Endothelial cell (in vitro differentiated cells): ENCODE results near the genes LHX6, PTGS1 and OR1Q1.

DNA sequence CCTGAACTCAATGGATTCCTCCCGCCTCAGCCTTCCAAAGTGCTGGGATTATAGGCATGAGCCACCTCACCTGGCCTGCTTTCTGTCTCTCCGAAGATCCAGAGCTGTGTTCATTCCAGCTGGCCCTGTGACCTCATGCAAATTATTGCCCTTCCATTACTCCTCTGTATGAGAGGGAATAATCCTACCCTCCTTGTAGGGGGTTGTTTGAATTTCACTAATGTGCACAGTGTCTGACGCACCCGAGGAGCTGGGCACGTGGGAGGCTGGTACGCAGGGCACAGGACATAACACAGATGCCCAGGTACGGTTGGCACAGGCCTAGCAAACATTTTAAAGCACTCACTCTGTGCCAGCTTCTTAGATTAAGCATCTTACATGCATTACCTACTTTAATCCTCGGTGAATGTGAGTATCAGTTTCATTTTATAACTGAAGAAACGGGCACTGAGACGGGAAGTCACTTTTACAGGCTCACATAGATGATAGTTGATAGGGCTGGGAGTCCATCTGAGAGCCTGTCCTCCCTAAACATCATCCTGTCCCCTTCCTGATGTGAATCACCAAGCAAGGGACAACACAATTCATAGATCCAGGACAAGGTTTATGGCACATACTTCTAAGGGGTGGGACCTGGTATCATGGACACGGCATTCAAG lies 20.3 kb downstream of the GSN start:
- PRO-cap = no peak

GRCh38 chr9:121289858-121289986 lies 21.8 kb downstream of the GSN start:
- PRO-cap = no peak

GRCh38 chr9:121295103-121295865 lies 27.3 kb downstream of the GSN start:
- PRO-cap = no peak

- PRO-cap = no peak
Measured at GRCh38 chr9:121313526-121314094, 45.6 kb downstream of the GSN start.

DNA sequence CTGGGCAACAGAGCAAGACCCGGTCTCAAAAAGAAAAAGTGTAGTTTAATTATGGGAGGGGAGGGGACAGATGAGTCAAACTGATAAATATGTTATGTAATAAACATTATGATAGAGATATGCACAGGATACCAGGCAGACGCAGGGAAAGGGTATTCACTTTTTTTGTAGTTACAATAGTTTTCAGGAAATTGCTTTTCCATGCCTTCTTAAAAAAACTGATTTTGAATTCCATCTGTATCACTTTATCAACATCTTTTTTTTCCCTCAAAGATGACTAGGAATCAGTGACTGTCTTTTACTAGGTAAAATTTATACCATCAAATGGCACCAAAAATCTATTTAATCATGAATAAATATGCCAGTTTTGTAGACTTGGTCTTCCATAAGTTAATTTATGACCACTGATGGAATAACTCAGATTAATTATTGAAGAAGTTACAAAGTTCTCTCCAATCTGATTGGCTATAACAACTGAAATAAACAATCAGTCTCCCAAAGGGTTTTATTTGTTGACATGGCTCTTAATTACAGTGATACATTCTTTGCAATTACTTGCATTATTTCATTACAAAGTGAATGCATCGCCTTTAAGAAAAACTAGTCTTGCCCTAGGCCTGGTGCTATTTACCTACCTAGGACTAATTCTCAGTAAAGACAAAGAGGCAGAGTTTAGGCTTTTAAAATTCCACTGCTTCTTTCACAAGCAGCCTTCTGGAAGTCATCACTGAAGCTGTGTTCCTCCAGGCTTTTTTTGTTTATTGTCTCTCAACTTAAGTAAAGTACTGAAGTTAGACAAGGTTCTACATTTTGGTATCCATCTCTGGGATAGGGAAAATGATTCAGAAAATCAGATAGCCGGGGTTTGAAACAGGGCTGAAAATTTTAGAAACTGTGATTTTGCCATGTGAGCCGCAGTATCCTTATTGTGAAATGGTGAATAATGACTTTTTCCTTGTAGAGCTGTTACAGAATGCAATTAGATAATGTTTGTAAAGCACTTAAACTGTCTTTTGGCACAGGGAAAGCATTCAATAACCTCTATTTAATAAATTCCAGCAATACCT lies 2.7 kb downstream of the STOM start:
- PRO-cap = no peak

DNA sequence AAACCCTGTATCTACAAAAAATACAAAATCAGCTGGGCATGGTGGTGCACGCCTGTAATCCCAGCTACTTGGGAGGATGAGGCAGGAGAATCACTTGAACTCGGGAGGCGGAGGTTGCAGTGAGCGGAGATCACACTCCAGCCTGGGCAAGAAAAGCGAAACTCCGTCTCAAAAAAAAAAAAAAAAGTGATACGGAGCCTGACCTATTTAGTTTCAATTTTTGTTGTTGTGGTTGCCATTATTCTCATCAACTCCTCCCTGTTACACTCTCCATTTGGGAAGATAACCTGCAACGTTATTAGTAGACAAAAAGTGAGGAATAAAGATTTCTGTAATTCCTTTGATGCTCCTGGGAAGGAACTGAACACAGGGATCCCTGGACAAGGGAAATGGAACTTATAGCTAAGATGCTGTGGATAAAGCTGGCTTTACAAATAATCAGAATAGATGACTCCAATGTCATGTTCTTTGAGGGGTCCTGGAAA lies 1.2 kb downstream of the STOM start:
- PRO-cap = no peak

- PRO-cap = unidirectional peak, plus-strand start at chr9:121599539
Measured at GRCh38 chr9:121599237-121599917, 52.1 kb upstream of the DAB2IP start.

- PRO-cap = no peak
Measured at GRCh38 chr9:121613036-121613596, 38.3 kb upstream of the DAB2IP start.

- PRO-cap = no peak
Measured at GRCh38 chr9:121660283-121660797, 8.9 kb downstream of the DAB2IP start.

DNA sequence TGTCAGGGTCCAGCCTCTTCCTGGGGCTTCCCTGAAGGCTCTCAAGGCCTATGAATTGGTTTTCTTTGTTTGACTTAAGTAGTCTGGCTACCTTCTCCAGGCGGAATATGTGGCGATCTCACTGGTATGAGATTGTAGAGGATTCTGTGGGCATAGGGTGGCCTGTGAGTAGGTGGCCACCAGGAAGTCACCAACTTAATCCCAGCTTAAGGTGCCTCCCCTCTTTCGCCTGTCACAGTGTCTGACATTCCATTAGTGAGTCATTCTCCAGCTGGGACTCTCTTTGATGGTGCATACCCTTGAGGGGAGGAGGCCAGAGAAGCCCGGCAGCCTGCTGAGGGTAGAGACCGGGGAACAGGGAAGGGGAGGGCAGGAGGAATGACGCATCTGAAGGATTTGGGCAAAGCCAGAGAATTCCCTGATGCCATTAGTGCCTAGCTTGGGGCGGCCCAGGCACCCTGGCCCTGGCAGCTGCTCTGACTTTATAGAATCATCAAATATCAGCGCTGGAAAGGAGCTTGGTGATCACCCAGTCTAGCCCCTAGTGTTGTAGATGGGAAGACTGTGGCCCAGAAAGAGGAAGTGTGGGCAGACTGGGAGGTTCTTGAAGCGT lies 41.2 kb downstream of the DAB2IP start:
- PRO-cap = no peak

- PRO-cap = no peak
Measured at GRCh38 chr9:121720073-121720906, 68.9 kb downstream of the DAB2IP start.

GRCh38 chr9:121750671-121751100 lies 99.3 kb downstream of the DAB2IP start:
- PRO-cap = no peak

DNA sequence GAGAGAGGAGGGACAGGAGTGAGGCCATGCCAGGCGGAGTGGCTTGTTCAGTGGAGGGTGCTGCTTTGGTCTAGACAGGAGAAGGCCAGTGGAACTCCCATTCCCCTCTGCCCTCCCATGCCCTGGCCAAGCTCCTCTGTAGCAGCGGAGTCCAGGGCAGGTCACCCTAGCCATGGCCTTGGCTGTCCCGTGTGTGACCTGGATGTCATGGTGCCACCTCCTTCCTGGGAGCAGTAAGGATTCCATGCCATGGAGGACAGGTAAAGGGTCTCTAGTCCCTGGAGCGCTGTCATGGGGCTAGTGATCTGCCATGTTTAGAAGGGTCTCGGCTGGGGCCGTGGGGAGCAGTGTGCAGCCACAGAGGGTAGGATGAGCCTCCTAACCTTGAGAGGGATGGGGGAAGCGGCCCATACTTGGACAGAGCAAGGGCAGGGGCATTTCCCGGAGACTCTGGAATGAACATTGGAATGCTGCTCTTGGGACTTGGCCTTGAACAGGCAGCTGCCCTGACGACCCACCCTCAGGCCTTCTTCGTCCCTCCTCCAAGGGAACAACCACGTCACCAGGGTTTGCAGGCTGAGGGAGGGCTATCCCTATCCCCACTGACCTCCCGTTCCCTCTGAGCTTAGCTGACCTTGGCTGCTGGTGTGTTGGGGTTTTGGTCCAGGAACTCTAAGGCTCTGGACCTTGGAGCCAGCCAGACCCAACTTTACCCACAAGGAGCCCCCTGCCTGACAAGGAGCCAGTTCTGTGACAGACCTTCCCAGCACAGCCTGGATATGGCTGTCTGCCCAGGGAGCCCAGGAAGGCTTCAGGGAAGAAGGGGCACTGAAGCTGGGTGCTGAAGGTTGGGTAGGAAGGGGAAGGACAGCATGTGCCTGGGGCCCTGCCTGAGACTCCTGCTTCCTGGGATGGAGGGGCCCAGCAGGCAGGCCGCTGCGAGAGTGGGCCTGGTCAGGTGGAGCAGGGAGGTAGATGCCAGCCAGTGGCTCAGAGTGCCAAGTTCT lies 100.6 kb downstream of the DAB2IP start:
- PRO-cap = no peak

GRCh38 chr9:121763465-121763893 lies 112.0 kb downstream of the DAB2IP start:
- PRO-cap = no peak

DNA sequence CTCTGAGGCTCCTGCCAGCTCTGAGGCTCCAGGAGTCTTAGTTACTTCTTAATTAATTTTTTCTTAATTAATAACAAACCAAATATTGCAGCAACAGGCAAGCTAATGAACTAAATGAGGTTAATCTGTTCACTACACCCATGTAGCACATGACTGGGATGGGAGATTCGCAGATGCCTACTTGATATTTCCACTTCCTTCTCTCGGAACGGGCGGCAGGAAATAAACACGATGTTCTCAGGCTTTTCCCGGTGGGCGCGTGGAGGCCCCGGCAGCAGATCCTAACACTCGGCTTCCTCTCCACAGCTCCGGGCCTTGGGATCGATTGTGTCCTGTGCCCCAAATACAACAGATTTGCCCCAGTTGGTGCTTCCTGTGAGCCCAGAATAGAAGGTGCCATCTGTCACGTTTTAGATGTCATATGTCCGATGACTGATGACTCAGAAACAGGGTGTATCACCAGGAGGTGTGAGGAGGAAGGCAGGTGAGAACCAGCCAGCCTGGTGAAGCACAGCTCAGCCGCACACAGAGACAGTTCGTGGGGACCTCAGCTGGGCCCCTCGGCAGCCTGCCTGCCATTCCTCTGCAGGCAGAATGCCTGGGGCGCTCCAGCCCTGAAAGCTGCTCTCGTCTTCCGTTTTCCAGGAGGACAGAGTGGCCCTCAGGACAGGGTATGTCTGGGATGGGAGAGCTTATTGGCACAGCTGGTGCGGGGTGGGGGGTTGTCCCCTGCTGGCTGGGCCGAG lies 170.7 kb downstream of the DAB2IP start:
- PRO-cap = bidirectional peak, plus-strand start at position 287 of the sequence, minus-strand start at position 205 of the sequence

GRCh38 chr9:122015304-122015669 lies 77.8 kb downstream of the TTLL11 start:
- PRO-cap = no peak

DNA sequence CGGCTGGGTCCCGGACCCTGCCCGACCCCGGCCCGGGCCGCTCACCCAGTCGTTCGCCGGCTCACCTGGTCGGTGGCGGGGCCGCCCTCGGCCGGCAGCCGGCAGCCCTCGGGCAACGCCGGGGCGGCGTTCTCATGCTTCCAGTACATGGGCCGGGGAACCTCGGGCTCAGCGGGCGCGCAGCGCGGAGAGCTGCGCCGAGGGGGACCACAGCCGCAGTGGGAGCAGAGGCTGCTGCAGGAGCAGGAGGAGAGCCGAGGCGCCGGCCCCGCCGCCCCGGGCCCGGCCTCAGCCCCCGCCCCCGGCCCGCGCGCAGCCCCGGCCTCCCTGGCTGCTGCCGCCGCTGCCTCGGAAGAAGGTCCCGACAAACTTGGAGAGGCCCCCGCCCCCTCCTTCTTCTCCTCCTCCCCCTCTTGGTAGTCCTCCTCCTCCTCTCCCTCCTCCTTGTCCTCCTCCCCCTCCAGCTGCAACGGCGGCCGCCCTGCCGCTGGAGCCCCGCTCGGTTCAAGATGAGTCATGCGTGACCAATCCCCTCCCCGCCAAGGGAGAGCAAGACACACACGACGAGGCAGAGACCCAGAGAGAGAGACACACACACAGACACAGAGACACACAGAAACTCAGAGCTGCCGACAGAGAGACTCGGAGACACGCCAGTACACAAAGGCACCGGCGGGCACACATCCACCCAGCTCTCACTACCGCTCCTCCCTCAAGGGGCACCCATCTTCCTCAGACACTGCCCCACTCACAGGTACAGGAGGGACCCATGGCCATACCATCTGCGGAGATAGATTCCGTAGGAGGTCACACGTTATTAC lies at the start of gene LHX6:
Gene LHX6, minus strand, starts transcription at position 366 of the 821 bp plus-strand sequence.
- PRO-cap = unidirectional peak, minus-strand start at position 220 of the sequence

DNA sequence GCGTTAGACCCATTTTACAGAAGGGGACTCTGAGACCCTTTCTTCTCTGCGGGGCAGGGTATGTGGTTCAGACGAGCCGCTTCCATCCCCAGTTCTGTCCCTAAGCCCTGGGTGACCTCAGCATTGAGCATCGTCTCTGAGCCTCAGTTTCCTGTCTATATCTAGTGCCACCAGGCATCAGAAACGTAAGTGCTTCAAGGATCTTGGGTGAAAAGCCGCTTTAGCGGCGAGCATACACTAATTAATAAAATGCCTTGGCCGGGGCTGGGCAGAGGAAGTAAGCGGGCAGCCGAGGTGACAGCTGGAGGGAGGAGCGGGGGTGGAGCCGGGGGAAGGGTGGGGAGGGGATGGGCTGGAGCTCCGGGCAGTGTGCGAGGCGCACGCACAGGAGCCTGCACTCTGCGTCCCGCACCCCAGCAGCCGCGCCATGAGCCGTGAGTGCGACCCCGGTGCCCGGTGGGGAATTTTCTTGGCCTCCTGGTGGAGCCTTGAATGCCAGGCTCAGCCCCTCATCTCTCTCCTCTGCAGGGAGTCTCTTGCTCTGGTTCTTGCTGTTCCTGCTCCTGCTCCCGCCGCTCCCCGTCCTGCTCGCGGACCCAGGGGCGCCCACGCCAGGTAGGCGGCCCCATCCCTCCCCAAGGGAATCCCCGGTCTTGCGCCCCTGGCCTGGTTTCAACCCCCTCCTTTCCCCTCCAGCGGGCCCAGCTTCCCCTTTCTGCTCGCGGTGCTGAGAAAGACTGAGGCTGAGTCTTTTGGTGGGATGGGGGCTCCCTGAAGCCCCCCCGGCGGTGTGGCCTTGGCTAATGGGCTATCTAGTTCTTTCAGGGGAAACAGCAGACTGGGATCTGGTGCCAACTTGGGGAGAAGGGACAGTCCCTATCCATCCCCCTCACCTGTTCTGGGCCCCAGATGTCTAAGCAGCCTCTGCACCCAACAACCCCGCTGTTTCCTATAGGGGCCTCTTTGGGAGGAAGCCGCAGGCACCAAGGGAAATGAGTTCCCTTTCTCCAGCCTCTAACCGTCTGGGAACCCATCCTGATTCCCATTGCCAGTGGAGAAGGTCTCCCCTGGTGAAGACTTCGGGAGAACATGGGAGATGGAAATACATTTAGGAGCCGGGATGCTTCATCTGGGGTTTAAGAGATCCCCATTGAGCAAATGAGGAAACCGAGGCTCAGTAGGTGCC lies at the start of gene PTGS1:
Gene PTGS1, plus strand, starts transcription at position 367 of the 1,186 bp plus-strand sequence.
- PRO-cap = no peak

DNA sequence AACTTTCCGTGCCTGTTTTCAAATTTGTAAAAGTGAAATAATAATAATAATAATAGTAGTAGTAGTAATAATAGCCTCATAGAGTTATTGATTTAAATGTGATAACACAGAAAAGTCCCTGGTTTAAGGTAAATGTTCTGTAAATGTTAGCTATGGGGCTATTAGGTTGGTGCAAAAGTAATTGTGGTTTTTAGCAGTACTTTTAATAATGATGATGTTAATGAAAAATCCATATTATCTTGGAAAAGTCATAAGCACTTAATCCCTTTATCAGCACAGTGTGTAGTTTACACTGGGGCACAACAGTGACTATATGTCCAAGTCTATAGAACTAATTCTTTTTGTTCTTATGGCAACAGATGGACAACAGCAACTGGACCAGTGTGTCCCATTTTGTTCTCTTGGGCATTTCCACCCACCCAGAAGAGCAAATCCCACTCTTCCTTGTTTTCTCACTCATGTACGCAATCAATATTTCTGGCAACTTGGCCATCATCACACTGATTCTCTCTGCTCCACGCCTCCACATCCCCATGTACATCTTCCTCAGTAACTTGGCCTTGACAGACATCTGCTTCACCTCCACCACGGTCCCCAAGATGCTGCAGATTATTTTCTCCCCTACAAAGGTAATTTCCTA lies at the start of gene OR1Q1:
Gene OR1Q1, plus strand, starts transcription at position 360 of the 640 bp plus-strand sequence.
- PRO-cap = no peak

GRCh38 chr9:122903396-122903694 lies 1.8 kb downstream of the RC3H2 start:
- PRO-cap = no peak